ENCODE data around the gene TRIM29.

GRCh38 chr11:119339547-119340285 lies 967 bp downstream of the C1QTNF5 start:
- PRO-cap, 7 experiments: no peak in any of the 7 experiments

- PRO-cap, 7 experiments: no peak in any of the 7 experiments
These were observed 16.1 kb upstream of the MFRP start for GRCh38 chr11:119362342-119363331.

DNA sequence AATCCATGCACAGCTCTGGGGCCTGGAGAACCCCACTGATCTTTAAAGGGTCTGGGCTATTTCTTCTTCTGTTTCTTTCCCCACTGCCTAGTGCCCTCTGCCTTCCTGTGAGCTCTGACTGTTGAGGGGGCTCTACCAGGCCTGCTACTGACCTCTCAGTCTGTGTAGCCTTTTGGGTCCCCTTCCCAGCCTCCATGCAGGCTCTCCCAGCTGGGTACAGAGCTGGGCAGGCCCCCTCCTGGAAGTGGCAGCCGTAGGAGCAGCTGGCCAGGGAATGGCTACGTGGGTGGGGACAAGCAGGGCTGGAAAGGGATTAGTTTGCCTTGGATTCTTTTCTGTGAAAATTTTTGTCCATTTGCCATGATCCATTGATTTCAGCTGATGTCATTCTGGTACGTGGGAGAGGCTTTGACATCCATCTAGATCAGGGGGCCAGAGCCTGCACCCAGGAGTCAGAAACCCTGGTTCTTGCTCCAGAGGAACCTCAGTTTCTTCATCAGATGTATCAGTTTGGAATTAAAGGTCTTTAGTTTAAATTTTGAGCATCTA lies 23.9 kb upstream of the NECTIN1 start:
- PRO-cap, 7 experiments: no peak in any of the 7 experiments

- PRO-cap, 7 experiments: no peak in any of the 7 experiments
These were observed 2.2 kb downstream of the TRIM29 start for GRCh38 chr11:120135519-120136288.

GRCh38 chr11:120137750-120138865 lies at the start of gene TRIM29:
TSS of gene TRIM29 (minus strand) at chr11:120138113.
- PRO-cap, 7 experiments: no peak in any of the 7 experiments

- PRO-cap, 7 experiments: no peak in any of the 7 experiments
These were observed 25.5 kb upstream of the OAF start for GRCh38 chr11:120185052-120186029.

- PRO-cap, 7 experiments: no peak in any of the 7 experiments
These were observed 11.9 kb upstream of the OAF start for GRCh38 chr11:120198854-120199433.

DNA sequence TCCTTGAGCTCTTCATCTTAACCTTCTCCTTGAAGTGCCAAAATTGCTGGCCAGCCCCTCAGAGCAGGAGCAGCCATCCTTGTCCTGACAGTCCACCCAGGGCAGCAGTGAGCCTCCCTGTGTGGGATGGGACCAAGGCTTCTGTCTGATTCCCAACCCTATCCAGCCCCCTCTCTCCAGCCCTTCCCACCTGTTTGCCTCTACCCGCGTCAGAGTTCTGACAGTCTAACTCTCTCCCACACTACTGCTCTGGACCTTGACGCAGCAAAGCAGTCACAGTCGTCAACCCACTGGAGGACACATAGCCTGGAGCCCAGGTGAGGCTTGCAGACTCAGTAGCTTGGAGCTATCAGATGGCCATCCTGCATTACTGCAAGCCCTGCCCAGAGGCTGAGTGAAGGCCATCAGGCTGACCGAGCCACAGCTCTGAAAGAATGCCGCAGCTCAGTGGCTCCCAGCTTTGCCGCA lies 3.7 kb downstream of the OAF start:
- PRO-cap, 7 experiments: no peak in any of the 7 experiments

GRCh38 chr11:120217855-120218984 lies 7.4 kb downstream of the OAF start:
- PRO-cap, 7 experiments: no peak in any of the 7 experiments

- PRO-cap, 7 experiments: no peak in any of the 7 experiments
These were observed 14.3 kb downstream of the OAF start for GRCh38 chr11:120224777-120225894.

DNA sequence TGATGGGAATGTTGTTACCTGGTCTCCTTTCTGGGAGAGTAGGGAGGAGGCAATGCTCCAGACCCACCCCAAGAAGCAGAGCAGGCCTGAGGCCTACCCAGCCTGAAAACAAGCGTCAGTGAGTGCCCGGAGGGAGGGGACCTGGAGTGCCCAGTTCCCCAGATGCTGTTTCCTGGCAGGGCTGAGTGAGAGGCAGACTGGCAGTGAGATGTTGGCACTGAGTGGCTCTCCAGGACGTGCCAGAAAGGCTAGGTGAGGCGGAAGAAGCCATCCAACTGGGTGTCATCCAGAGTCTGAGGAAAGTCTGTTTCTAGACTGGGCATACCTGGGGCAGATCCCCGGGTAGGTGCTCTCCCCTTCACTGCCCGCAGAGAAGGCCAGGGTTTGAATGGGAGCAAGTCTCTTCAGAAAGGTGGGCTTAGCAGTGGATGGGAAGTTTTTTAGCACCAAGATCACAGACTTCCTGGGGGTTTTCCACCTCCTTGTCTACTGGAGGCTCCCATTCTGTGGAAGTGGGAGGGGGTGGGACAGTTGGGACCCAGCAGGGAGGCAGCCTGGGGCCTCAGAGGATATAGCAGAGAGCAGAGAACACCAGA lies 1.4 kb downstream of the POU2F3 start:
- PRO-cap, 7 experiments: no peak in any of the 7 experiments

DNA sequence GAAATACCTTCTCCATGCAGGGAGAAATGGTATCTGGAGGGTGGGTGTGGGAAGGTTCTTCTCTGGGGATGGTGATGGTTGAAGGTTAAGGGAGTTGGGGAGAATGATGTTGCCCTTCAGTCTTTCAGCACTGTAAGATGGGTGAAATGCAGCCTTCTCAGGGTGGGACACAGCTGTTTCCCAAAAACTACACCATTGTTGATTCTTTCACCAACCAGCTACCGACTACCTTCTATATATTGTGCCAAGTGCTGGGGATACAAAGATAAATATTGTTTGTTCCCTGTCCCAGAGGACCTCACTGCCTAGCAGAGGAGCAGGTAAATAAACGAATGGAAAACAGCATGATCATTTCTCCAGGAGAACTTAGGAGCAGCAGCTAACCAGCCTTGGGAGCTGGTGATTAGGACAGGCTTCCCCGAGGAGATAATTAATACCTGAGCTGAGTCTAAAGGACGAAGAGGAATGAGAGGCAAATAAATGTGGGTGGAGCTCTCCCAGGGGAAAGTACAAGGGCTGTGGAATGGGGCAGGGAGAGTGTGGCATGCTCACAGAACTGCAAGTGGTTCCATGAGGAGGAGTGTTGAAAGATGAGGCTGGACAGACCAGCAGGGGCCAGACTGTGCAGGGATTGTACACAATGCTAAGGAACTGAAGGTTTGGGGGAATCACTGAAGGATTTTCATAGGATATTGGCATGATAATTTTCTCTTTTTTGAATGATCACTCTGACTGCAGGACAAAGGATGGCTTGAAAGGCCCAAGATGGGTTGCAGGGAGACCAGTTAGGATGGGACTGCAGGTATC lies 14.3 kb upstream of the TLCD5 start:
- PRO-cap, 7 experiments: no peak in any of the 7 experiments

DNA sequence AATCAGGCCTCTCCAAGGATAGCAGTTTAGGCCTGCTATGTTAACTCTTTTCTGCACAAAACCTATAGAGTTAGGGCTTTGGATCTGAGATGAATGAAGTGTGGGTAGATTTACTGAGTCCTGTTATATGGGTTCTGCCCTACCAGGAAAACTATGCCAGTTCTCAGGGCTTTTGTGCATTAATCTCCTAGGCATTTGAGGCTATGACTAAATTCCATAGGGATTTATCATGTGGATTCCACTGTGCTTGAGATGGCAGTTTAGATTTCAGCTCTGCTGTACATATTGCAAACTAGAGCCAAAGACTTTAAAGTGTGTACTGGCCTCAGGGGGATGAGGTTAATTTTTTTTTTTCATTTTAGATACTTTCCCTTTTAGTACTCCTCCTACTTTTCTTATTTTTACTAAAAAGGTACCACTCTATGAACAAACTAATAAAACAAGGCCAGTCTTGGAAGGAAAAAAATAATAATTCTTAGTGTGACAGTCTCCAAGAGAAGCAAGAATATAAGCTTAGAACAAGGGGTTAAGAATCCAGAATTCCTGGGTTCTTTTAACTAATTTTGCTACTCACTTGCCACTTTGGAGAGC lies 4.5 kb upstream of the ARHGEF12 start:
- PRO-cap, 7 experiments: no peak in any of the 7 experiments

DNA sequence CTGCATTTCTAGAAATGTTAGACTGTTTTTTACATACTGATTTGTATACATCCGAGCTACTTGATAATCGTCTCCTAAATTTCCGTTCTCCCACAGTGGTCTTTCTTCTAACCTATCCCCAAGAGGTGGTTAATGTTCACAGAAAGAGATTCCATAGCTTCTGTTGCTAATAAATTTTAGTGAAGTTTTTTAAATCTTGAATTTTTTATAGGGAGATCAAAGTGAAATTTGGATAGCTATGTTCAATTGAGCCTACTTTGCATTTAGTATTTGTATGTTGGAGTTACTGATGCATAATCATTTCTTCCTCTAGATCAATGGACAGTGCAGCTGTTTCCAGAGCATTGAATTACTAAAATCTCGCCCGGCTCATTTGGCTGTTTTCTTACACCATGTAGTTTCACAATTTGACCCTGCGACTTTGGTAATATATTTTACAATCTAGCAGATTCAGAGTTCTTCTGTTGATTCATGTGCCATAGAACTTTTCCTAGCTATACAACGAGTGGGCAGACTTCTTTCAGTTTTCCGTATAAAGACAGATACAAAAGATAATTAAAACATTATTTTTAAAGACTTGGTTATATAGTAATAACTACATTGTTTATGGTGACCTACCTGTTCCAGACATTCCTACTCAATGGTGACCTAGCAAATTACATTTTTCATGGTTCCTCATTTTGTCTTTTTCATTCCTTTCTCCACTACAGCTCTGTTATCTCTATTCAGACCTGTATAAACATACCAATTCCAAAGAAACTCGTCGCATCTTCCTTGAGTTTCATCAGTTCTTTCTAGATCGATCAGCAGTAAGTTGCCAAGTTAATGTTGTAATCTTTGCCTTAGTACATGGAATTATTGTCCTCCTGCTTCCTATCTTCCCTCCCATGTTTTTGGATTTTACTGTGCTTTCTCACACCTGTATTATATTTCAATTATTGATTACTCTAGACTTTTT lies 69.9 kb upstream of the GRIK4 start:
- PRO-cap, 7 experiments: no peak in any of the 7 experiments

DNA sequence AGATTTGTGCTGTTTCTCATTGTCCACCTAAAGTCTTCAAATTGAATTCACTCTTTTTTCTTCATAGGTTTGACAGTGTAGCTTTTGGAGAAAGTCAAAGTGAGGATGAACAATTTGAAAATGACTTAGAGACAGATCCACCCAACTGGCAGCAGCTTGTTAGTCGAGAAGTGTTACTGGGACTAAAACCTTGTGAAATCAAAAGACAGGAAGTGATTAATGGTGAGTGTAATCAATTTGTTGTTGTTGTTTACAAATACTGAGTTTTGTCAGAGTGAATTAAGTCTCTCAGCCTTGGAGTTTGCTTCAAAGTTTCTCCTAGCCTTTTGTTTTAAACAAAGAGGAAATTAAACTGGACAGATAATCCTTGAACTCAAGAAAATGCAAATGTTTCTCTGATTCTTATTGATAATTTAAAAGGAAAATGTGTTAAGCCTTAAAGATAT lies 53.5 kb upstream of the GRIK4 start:
- PRO-cap, 7 experiments: no peak in any of the 7 experiments

DNA sequence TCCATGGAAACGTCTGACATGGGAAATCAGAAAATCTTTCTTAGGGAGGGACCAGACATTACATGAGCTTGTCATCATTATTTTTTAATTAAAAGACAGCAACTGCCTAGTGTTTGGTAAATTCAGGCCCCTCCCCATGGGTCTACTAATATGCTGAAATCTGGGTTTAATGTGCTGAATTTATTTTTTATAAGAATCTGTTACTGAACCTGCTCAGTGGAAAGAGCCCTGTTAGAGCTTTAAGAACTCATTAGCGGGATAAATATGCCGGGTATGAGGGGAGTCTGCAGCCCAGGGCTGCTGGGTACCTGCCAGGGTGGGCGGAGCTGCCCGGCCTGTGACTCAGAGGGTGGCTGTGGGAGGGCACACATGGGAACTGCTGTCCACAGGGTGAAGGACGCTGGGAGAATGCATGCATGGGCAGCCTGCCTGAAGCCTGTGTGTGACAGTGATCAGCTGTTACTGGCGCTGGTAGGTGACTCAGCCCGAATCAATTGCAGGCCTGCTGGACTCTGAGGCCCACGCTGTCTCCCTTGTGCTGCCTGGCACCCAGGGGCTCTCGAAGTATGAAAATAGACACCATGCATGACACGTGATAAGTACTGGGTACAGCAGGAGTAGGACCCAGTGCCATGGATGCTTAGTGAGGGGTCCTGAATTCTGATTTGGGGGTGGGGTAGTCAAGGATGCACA lies 36.2 kb downstream of the GRIK4 start:
- PRO-cap, 7 experiments: no peak in any of the 7 experiments

- PRO-cap, 7 experiments: no peak in any of the 7 experiments
These were observed 9.3 kb upstream of the TECTA start for GRCh38 chr11:121091617-121092250.

- PRO-cap, 7 experiments: no peak in any of the 7 experiments
These were observed 728 bp downstream of the SC5D start for GRCh38 chr11:121293340-121293658.

GRCh38 chr11:121445025-121445746 lies 6.9 kb upstream of the SORL1 start:
- PRO-cap, 7 experiments: no peak in any of the 7 experiments

- PRO-cap, 7 experiments: no peak in any of the 7 experiments
These were observed 19.0 kb downstream of the SORL1 start for GRCh38 chr11:121471009-121471643.